Hematopoietic multipotent progenitor cell (in vitro differentiated cells): ENCODE data around the genes SERPINA12, SERPINA3 and GSKIP.

- CAGE, long polyA plus RNA: no peak
Observed at GRCh38 chr14:94384137-94384792, 4.1 kb downstream of the SERPINA1 start.

DNA sequence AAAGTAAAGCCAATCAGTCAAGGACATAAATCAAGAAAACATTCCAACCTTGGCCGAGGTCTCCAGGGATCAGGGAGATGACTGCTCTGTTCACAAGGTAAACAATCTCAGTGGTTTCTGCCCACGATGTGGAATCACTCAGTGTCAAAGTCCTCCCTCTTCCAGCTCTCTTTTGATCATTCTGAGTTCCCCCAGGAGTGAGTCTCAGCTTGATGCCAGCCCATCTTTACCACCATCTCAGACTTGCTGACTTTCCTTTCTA lies 4.8 kb upstream of the SERPINA9 start:
- CAGE, long polyA plus RNA: no peak

DNA sequence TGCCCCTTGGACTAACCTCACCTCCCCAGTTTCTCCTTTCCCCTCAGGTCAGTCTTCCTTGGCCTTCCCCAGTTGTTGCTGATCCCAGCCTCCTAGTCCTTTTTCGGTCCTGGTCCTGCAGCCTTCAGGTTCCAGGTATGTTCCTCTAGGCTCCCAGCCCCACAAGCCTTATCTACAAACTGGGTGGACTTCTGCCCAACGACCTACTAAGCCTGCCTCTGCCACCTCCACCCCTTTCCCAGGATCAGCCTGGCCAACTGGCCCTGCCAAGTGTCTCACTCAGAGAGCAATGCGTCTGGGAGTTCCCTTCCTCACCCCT lies at the start of gene SERPINA12:
Gene SERPINA12, minus strand, starts transcription at position 144 of the 319 bp plus-strand sequence.
- CAGE, long polyA plus RNA: no peak

DNA sequence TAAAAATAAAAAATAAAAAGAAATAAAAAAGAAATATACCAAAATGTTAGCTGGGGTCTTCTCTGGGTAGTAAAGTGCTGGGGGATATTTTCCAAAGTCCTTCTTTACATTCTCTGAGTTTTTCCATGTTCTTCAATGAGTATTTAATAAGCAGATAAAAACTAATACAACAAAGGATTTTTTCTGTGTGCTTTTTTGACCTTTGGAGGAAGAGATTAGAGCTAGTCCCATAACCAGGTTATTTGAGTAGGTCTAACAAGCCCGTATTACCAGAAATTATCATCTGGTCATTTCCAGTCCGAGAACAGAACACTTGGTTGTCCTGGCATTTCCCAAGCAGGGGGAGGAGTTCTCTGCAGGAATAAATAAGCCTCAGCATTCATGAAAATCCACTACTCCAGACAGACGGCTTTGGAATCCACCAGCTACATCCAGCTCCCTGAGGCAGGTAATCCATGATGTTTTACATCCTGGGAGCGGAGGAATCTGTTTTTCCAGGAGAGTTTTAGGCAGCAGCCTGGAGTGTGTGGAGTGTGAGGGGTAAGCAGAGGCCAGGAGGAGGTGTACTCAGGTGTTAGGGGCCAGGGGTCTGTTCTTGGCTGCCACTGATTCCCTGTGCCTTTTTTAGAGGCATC lies at the start of gene SERPINA3:
Gene SERPINA3, plus strand, starts transcription at position 392 of the 635 bp plus-strand sequence.
- CAGE, long polyA plus RNA: no peak

DNA sequence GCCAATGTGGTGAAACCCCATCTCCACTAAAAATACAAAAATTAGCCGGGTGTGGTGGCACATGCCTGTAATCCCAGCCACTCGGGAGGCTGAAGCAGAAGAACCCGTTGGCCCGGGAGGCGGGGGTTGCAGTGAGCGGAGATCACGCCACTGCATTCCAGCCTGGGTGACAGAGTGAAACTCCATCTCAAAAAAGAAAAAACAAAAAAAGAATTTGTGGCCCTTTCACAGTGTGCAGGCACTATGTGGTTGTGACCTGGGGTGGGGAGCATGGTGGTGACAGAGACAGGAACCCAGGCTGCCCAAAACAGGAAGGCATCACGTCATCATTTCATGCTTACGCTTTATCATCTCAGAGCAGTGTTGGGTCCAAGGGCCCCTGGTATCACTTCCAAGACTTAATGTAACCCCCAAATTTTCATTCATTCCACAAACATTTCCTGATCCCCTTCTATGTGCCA lies 175.7 kb upstream of the GSC start:
- CAGE, long polyA plus RNA: no peak

DNA sequence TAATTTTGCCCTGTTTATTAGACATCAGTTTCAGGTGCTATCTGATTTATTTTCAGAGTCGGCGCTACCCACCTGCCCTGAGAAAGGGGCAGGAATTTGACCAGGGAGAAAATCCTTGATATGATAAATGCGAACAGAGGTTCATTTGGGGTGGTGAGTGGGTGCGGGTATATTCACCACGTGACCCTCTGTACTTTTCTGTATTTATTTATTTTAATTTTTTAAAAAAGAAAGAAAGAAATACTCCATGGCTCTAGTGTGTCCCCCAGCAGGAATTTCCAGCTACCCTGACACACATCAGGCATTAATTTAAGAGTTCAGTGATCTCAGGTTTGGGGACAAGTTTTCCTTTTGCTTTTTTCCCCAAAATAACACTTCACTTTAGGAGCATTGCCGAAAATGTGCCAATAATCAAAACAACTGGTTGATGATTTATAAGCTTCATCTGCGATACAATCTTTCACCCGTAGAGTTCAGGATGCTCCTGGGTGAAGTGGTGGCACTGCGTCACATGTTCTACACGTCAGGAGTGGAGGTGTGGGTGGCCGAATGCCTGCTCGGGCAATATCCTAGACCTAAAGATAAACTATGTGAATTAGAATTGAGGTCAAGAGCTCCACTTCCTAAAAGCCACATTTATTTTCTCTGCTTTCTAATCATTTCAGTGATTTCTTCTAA lies 70.8 kb upstream of the DICER1 start:
- CAGE, long polyA plus RNA: no peak

DNA sequence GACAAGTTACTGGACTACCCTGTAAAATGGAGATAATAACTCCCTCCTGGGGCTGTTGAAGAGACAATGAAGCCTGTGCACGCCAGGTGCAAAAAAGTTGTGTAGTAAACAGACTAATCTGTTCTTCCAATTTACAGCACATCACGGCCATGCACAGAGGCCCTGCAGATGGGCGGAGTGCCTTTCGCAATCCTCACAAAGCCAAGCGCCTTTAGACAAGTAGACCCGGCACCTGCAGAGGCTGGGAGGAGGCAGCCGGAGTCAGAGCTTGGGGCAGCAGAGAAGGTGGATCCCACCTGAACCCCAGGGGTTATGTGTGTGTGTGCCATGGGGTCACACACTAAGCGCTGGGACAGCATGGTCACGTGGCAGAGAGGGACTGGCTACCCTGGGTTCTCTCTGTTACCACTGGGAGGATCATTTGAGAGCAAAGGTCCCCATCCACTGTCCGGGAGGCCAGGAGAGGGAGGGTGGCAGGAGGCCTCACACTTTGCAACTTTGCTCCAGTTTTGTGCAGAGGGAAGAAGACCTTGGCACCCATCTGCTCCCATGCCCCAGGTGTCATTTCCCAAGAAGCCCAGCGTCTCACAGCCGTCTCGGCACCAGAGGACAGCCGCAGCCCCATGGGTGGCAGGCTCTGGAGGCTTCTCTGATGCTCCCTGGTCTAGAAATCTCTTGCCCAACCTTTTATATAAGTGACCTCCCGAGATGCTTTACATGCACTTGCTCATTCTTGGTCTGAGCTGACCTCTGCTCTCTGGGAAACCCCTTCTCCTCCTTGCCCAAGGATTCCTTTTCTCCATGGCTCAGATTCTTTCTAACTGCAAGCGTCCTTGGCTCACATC lies 80.0 kb upstream of the DICER1 start:
- CAGE, long polyA plus RNA: no peak

DNA sequence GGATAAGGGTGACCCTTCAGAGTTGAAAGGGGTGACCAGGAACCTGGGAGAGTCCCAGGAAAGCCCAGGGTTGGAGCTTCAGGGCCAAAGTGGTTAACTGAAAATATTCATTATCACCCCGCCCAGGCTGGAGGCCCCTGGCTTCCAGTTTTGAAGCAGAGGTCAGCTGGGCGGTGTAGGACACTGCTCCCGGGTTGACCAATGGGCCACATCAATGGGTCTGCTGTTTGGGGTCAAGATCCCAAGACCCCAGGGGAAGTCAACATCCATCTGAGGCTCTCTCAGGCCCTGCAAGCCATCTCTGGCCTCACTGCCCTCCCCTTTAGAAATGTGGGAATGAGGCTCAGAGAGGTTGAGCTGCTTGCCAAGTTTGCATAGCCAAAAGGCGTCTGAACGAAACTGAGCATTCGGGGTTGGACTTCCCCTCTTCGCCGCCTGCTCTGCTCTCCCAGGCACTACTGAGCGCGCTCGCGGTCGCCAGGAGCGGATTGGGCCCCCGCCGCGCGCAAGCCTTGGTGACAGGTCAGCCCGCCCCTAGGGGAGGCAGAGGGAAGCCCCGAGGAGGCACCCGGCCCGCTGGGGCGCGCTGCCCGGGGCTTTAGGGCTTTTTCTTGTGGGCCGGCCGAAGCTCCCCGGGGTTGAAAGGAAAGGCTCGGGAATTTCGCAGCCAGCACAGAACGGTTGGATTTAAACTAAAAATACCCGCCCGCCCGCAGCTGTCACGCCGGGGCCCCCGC lies 583 bp downstream of the SYNE3 start:
- CAGE, long polyA plus RNA: no peak

DNA sequence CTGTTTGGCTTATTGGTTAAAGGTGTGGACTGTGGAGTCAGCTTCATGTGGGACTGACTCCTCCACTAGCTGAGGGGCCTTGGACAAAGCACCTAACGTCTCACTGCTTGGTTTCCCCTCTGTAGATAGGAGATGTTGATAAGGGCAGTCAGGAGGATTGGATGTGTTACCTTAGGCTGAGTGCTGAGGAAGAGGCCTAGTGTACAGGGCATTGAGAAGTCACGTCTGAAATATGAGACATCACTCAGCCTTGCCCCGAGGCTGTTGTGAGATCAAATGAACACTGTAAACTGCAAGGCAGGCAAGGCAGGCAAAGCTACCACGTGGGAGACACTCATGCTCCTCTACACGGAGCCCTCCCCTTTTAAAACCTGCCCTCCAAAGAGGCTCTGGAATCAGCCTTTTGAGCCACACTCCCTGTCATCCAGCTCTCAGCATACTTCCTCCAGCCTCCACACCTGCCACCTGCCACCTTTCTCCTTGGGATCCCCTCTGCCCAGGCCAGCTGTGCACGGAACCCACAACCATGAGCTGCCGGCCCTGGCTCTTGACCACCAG lies 27.3 kb upstream of the TCL1A start:
- CAGE, long polyA plus RNA: no peak

DNA sequence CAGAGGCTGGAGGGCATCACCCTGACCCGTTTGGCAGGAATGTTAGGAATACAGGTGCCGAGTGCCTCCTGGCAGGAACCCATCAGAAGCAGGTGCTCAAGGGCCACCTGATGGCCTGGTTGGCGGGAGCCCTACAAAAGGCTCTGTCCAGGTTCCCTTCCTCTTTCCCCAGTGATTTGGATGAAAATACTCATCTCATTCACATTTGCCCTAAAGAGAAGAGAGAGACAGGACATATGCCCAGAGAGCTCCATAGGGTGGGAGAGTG lies 44.6 kb downstream of the C14orf132 start:
- CAGE, long polyA plus RNA: no peak

DNA sequence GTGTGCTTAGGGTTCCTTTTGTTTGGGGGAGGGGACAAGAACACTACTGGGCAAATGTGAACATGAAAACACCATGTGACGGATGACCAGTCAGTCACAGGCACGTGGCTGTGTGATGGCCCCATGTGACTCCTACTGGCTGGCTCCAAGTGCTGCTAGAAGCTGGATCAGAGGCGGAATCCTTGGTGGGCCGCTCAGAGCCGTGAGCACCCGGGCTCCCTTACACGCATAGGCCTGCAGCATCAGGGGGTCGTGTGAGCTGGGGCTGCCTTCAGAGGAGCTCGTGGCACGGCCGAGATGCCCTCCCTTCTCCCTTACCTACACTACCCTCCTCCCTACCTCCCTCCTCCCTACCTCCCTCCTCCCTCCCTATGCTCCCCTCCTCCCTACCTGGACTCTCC lies 61.0 kb downstream of the C14orf132 start:
- CAGE, long polyA plus RNA: no peak

DNA sequence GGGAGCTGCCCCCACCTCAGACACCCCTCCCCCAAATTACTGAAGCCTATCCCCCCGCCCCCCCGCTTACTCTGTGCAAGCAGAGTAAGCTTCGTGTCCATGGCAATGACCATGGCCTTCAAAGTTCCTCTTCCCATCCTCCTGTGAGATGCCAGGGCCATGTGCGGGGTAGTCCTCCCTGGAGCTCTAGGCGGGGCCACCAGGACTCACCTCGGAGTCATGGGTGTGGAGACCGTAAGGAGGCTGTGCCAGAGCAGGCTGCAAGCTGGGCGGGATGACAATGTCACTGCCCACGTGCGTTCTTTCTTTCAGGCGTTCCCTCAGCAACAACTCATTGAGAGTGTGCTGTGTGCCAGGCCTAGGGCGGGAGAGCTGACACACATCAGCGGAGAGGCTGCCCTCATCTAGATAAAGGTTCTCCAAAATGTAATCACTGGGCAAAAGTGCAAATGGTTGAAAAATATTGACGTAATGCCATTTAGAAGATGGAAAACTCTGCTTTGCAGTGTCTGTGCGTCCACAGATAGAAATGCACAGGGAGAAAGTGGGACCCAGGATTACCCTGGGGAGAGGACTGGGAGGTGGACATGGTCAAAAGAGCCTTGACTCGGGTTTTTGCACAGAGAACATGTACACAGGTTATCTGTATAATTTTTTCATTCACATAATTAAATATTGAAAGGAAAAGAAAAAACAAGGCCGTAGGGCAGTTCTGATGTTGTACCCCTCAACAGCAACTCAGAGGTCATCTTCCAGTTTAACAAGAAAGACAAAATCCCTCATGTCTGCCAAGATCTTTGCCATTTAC lies 67.0 kb downstream of the C14orf132 start:
- CAGE, long polyA plus RNA: no peak

- CAGE, long polyA plus RNA: no peak
Observed at GRCh38 chr14:96363440-96363609, at the start of gene GSKIP. Gene GSKIP (plus strand): TSS chr14:96363526.

DNA sequence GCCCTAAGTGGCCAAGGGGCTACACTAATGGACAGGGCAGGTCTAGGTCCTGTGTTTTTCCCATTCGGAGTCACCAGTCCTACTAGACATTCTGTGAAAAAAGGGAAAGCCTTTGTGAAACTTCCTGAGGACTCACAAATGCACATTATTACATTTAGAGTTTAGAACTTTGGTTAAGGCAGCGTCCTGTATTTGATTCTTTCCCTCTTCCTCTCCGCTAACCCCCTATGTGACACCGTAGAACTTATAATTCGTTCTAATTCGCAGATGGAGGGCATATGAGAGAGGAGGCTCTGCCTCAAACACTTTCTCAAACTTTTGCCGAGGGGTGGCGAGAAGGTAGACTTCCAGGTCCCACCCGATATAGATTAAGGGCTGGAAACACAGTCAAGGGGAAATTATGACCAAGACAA lies 1.0 kb upstream of the PAPOLA start:
- CAGE, long polyA plus RNA: no peak

GRCh38 chr14:96527255-96527704 lies 25.1 kb downstream of the PAPOLA start:
- CAGE, long polyA plus RNA: no peak

- CAGE, long polyA plus RNA: no peak
Observed at GRCh38 chr14:96852755-96853178, 55.6 kb downstream of the VRK1 start.

DNA sequence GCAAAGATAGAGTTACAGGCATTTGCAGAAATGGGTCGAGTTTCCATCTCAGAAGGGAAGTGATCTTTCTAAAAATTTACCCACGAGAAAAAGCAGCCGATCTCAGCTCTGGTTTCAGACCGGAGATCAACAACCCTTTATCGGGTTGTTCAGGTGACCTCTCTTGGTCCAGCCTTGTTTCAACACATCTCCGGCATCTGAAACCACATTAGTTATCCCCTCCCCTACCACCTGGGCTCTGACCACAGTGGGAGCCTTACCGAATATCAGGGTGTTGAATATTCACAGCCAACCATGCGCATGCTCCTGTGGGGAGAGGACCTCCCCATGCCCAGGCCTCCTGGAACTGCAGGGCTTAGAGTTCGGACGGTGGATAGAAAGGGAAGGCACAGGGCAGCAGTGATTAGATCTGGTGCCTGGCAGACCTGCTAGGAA lies 905.9 kb downstream of the VRK1 start:
- CAGE, long polyA plus RNA: no peak

DNA sequence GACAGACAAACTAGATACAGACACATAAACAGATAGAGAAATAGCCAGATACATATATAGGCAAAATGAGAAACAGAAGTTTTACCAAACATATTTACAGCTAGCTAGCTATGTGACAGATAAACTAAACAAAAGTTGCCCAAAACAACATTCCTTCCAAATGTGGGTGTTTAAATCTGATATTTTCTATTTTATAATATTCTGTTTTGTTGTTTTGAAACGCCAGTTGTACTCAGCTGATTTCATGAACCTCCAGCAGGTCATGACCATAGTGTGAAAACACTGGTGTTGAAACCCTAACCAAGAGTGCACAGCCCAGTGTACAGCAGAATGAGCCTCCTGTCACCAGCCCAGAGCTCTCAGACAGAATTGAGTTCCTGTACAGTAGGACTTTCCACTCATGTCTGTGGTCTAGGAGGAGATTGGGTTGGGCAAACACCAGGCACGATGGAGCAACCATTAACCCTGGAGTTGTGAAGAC lies 908.7 kb downstream of the VRK1 start:
- CAGE, long polyA plus RNA: no peak

GRCh38 chr14:97865875-97866305 lies 1068.7 kb downstream of the VRK1 start:
- CAGE, long polyA plus RNA: no peak

GRCh38 chr14:98138089-98138699 lies 1133.8 kb downstream of the BCL11B start:
- CAGE, long polyA plus RNA: no peak